Measurements from ENCODE around the genes CT47A2, GLUD2 and SH2D1A.

GRCh38 chrX:120538005-120538531 is 22.7 kb downstream of the CUL4B start:
- PRO-cap = no peak
- RAMPAGE, long total RNA = no peak

DNA sequence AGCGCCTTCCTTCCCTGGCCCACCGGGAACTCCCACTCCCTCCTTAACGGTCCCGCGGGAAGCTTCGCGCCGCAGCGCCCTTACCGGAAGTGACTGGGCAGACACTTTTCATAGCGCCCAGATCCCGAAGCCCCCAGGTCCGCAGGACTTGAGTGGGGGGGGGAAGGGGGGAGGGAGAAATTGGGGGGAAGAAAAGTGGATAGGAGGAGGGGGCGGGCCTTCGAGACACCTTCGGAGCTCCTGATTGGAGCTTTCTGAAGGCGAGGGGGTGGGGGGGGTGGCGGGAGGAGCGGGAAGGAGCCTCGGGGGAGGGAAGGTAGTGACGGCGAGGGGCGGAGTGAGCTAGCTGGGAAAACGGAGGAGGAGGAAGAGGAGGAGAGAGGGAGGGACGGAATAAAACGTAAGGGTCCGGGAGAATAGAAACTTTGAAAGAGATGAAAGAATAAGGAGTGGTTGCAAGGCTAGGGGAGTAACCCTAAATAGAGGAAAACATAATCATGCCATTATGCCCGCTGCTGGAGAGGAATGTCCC is 592 bp upstream of the CUL4B start:
- PRO-cap = unidirectional peak, plus-strand start at position 428 of the sequence
- RAMPAGE, long total RNA = no peak

DNA sequence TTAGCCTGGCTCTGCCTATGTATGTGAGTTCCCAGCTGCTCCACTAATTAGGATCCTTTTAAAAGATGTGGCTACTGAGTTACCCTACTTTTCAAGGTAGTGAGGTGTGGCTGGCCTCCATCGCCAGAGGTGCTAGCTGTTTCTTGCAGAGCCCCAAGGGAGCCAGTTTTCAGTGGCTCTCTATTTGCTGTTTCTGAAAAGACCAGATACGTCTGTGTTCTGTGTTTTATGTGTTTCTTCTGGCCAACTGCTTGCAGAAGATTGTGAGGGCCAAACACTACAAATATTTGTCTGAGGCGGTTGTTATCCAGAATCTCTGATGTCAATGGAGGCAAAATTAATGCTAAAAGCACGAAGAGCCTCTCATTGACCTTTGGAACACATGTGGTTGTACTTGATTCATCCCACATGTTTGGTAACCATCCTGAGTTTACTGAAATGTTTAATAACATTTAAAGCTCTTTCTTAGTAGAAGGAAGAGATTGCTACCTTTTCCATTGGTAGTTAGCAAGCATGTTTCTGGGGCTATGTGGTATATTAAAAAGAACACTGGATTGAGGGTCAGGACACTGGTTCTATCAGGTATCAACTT is 113.8 kb downstream of the CT47B1 start:
- PRO-cap = no peak
- RAMPAGE, long total RNA = no peak

GRCh38 chrX:120980848-120981095 is at the start of gene CT47A2:
Gene CT47A2, minus strand, starts transcription at chrX:120980928.
- PRO-cap = no peak
- RAMPAGE, long total RNA = no peak

DNA sequence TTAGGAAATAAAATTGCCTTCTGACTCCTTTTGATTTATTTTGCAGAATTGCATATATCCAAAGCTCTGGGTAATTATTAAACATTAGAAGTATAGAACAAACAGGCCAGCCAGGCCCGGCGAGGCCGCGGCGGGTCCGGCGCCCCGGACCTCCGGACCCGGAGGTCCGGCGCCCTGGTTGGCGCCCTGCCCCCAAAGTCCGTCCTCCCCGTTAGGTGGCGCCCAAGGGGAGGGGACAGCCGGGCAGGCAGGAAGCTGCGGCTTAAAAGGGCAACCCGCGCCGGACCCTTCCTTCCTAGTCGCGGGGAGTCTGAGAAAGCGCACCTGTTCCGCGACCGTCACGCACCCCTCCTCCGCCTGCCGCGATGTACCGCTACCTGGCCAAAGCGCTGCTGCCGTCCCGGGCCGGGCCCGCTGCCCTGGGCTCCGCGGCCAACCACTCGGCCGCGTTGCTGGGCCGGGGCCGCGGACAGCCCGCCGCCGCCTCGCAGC is at the start of gene GLUD2:
GLUD2 (plus strand) TSS at position 291 of the 492 bp plus-strand sequence.
- PRO-cap = no peak
- RAMPAGE, long total RNA = no peak

GRCh38 chrX:121191680-121192156 is 144.3 kb downstream of the GLUD2 start:
- PRO-cap = no peak
- RAMPAGE, long total RNA = no peak

- PRO-cap = no peak
- RAMPAGE, long total RNA = no peak
These were observed 1.6 kb downstream of the GRIA3 start for GRCh38 chrX:123185718-123185993.

DNA sequence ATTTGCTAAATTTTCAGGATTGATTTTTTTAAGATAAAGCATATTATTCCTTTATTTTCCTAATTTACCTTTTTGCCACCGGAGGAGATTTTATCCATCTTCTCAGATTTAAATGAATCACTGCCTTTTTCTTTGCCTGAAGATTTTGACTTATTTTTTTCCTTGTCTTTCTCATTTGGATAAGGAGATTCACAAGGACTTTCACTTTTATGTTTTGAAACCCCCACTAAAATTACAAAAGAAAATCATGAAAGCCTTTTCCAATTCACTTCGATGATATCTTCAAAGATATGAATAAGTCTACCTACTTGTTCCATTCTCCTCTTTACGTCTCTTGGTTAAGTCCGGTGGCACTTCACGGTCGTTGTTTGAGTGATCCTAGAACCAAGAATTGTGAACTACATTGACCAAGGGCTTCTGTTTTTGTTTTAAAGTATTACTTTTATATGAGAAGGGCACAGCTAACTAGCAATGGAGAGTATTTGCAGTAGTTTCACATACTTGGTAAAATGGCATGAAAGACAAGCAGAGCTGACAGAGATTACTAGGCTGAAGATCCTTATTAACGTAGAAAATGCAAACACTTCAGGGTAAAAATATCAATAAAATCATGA is 119.4 kb downstream of the THOC2 start:
- PRO-cap = no peak
- RAMPAGE, long total RNA = no peak

- PRO-cap = no peak
- RAMPAGE, long total RNA = no peak
These were observed 113.6 kb downstream of the THOC2 start for GRCh38 chrX:123619176-123619740.

GRCh38 chrX:123764765-123765683 is 32.2 kb upstream of the THOC2 start:
- PRO-cap = no peak
- RAMPAGE, long total RNA = no peak

DNA sequence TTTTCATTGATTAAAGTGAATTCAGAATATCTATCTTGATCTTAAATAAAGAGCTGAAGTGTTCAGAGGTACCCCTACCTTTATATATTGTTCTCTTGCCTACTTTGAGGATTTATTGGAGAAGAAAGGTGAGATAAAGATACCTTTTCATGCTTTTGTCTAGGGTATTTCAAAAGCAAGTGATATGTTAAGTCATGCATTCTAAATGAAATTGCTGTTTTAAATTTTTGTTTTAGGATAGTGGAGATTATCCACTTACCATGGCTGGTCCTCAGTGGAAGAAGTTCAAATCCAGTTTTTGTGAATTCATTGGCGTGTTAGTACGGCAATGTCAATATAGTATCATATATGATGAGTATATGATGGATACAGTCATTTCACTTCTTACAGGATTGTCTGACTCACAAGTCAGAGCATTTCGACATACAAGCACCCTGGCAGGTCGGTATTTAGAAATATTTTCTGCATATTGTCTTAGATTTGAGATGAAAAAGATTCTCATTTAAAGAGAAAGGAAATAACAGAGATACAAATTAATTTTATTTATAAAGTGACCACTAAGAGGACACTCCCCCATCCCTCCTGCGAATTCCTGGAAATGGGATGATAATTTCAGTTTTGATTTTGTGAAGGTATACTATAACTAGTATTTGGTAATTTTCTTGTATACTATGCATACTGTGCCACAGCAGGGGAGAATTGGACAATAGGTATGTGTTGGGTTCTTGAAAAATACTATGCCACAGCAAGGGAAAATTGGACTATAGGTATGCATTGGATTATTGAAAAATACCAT is 83.6 kb downstream of the STAG2 start:
- PRO-cap = no peak
- RAMPAGE, long total RNA = no peak

- PRO-cap = no peak
- RAMPAGE, long total RNA = no peak
These were observed at the start of gene SH2D1A for GRCh38 chrX:124346139-124346865. Gene SH2D1A, plus strand, starts transcription at chrX:124346563.

GRCh38 chrX:124426880-124427261 is 80.5 kb downstream of the SH2D1A start:
- PRO-cap = no peak
- RAMPAGE, long total RNA = no peak

DNA sequence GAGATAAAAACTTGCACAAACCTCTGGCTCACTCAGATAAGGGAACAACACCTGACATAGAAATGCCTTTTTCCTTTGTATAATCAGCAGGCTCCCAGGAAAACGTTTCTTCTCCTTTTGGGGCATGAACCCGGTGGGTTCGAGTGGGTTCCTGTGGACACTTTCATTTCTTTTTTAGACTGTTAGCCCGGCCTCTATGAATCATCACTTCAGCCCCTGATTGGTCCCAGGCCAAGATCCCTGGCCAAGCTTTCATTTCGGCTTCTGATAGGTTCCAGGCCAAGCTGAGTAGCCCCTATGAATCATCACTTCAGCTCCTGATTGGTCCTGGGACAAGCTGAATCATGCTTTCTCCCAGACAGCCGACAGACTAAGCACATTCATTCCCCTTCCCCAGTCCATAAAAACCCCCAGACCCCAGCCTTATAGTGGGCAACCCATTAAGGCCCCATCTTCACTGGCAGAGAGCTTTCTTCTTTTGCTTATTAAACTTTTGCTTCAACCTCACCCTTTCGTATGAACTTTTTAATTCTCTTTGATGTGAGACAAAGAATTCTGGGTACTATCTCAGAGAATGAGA is 407.9 kb downstream of the DCAF12L2 start:
- PRO-cap = no peak
- RAMPAGE, long total RNA = no peak

- PRO-cap = no peak
- RAMPAGE, long total RNA = no peak
These were observed 79.8 kb downstream of the DCAF12L1 start for GRCh38 chrX:126472854-126473259.

GRCh38 chrX:126835917-126836494 is 16.5 kb downstream of the PRR32 start:
- PRO-cap = no peak
- RAMPAGE, long total RNA = no peak

- PRO-cap = no peak
- RAMPAGE, long total RNA = no peak
These were observed 781 bp downstream of the ZDHHC9 start for GRCh38 chrX:129842541-129843668.

GRCh38 chrX:129979067-129979564 is 3.3 kb upstream of the BCORL1 start:
- PRO-cap = no peak
- RAMPAGE, long total RNA = no peak

- PRO-cap = no peak
- RAMPAGE, long total RNA = no peak
These were observed 1.3 kb upstream of the BCORL1 start for GRCh38 chrX:129981075-129981533.

GRCh38 chrX:130089518-130089954 is 20.8 kb downstream of the ELF4 start:
- PRO-cap = no peak
- RAMPAGE, long total RNA = no peak